HT1080 (cell line): ENCODE measurements around the gene KBTBD3.

RAMPAGE:
- cytosol, long total RNA = no peak
- long total RNA = no peak
- nucleus, long total RNA = no peak
Observed at GRCh38 chr11:101915790-101916109, 572 bp downstream of the ANGPTL5 start.

DNA sequence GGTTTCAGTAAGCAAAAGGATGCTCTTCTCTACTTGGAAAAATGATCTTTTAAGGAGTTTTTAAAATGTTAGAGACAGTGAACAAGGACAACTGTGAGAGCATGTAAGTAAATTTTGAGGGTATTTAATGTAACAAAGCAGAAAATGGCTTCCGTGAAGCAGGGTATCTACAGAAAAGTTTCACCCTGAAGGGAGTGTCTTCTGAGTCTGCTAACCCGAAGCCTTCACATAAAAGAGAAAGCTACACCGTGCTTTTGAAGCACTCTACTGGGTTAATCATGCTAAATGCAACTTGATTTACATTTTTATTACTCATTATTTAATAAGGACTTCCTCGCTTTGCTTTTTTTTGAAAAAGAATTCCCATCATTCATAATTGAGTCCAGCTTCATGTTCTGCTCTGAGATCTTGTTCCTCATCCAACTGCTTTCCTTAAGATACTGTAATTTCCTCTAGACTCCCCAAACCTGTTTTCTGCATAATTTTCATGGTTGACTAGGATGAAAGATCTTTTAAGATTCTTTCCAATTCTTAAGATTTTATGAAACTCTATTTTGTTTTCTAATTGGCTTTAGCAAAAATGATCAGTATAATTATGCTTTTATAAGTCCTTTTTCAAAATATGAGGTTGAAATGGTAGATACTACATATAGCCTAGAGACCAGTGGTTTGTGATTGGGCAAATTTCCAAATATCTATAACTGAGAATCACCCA lies 56.3 kb downstream of the YAP1 start:
RAMPAGE:
- cytosol, long total RNA = no peak
- long total RNA = no peak
- nucleus, long total RNA = no peak

GRCh38 chr11:102174442-102175029 lies 64.3 kb downstream of the YAP1 start:
RAMPAGE:
- cytosol, long total RNA = no peak
- long total RNA = no peak
- nucleus, long total RNA = no peak

DNA sequence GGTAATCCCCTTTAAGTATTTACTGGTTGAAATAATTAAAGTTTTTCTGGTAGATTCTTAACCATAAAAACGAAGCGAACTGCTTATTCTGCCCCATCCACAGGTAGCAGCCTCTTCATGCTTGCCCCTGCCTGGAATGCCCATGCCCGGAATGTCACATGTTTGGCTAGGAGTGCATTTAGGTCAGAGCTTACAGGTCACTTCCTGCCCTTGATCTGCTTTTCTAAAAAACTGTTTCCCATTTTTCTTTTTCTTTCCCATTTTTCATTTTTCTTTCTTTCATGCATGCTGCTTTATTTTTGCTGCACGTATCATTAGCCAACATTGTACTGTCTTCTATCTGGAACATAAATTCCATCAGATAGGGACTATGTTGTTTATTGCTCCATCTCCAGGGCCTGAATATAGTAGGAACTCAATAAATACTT lies 69.2 kb downstream of the YAP1 start:
RAMPAGE:
- cytosol, long total RNA = no peak
- long total RNA = no peak
- nucleus, long total RNA = no peak

DNA sequence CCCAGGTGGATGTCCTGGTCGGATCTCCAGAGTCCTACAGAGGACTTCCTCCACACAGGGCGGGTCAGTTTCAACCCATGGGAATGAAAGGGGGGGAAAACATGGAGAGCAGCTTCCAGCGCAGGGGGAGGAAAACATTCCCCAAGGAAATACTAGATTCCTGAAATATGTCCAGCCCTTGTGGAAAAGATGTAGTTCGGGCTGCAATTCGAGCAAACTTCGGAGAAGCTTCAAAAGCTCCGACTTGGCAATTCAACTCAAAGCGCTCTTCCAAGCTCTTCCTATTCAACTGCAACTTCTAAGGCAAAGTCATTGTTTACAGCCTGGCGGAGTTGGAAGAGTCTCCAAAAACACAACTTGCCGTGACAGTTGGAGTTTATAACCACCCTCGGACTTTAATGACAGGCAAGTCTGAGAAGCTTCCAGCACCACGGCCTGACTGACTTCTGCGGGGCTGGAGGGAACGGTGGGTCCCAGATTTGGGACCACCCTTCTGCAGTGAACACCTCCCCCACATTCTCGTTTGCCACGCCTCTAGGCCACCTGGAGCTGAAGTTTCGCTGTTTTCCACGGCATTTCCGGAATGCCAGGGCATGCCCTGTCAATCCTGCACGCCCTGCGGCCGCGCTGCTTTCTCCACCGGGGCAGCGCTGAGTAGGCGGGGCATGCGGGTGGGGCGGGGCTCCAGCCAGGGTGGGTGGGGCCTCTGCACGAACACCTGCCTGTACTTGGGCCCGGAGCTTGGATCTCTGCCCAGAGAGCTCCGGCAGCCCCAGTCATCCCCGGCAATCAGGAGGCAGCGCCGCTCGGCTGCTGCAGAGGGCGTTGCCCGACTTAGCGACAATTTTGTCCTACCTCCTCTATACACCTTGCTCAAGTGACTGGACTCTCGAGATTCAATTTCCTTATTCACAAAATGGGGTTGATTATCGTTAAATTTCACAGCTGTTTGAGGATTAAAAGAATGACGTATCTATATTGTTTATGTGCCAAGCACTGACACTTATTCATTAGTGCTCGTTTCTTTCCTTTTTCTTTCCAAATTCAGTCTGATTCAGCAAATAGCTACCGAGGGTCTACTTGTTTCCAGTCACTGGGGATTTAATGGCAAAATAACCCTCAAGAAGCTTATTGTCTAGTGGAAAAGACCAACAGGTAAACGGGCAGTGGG lies 48.8 kb upstream of the BIRC3 start:
RAMPAGE:
- cytosol, long total RNA = no peak
- long total RNA = no peak
- nucleus, long total RNA = no peak

DNA sequence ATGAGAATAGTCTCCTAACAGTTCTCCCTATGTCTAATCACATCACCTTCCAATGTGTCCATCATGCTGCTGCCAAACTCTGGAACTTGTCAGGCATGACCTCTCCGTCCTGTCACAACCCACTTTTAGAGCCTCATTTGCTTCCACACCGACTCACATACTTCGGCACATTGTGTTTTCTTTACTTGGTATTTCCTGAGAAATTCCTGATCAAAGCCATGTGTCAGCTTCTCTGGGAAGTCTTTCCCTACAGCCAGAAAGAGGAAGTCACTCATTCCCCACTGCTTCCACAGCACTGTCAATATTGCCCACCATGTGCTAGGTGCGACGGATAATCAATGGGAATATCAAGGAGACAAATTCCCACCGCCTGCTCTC lies 40.4 kb upstream of the BIRC3 start:
RAMPAGE:
- cytosol, long total RNA = no peak
- long total RNA = no peak
- nucleus, long total RNA = no peak

GRCh38 chr11:102330811-102331293 lies 13.6 kb downstream of the BIRC3 start:
RAMPAGE:
- cytosol, long total RNA = no peak
- long total RNA = no peak
- nucleus, long total RNA = no peak

DNA sequence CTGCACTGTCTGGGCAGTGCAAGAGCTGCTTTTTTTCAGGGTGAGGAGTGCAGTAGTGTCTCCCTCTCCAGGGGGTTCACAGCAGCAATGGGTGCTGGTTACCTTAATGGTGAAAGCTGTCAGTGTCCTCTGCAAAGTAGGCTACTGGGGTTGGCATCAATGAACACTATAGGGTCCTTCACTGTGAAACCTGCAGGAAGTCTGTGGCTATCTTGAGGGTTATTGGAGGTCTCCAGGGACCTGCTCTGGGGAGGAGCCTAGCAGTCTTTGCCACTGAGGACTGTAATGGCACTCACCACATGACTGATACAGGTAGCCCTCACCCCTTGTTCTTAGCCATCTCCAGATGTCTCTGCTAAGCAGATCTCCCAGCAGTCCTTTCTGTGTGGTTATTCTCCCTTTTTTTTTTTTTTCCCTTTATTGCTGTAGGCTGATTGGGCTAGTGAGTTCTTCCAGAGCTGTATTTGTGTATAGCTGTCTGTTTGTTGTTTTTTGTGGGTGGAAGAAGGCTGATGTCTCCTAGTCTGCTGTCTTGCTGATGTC lies 14.5 kb downstream of the BIRC2 start:
RAMPAGE:
- cytosol, long total RNA = no peak
- long total RNA = no peak
- nucleus, long total RNA = no peak

DNA sequence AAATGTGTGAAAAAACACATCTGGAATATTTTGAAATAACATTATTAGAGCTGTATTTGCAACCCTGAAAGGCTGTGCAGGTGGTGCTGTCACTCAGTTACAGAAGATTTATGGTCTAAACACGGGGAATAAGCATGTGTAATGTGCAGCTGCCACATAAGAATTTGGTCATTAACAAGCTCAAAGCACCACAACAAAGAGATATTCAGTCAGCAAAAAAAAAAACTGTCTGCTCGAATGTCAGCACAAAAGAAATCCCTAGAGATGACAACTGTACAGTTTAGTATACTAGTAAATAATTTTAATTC lies 31.3 kb downstream of the TMEM123 start:
RAMPAGE:
- cytosol, long total RNA = no peak
- long total RNA = no peak
- nucleus, long total RNA = no peak

RAMPAGE:
- cytosol, long total RNA = no peak
- long total RNA = no peak
- nucleus, long total RNA = no peak
Observed at GRCh38 chr11:103898909-103899296, 137.5 kb upstream of the DDI1 start.

DNA sequence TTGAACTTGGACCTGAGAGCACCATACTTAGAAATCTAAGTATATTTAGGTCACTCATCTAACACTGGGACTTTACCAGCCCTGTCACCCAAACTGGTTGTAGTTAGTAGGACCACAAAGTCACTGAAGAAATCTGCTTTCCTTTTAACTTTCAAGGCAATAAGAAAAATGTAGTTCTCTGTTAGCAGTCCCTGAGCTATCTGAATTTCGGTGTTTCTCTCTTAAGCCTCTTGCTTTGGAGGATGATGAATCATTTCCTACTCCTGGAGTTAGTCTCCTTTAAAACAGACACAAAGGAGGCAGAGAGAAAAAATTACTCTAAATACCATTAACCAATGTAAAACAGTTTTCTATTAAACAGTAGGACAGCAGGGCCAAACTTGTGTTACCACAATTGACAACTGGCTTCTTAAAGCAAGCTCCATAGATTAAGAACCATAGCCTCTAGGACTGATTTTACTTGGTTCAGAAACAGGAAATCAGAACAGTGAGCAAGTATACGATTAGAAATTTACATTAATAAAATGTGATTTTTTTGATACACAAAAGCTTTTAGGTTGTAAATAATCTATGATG lies 128.3 kb upstream of the DDI1 start:
RAMPAGE:
- cytosol, long total RNA = no peak
- long total RNA = no peak
- nucleus, long total RNA = no peak

DNA sequence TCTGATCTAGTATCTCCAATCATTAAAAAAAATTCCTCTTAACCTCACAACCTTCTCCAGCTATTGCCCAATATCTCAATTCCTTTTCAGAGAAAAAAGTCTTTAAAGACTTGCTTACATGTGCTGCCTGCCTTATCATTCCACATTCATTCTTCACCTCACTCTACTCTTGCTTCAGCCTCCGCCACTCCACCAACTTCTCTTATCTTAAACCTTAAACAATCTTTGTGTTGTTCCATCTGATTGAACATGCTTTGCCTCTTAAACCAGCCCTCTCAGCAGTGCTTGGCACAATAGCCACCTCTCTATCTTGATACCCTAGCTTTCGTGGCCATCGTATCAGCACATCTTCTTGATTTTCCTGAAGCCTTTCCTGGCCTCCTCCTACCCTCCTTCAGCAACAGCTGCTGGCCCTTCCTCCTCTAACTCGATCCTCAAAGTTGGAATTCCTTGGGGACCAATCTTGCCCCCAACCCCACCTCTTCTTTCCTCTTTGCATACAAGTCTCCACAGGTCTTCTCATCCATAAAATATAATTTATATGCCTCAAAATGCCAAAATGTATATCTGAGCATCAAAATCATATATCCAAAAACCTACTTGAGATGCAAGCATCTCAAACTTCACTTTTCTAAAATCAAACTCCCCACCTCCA lies 57.5 kb downstream of the DDI1 start:
RAMPAGE:
- cytosol, long total RNA = no peak
- long total RNA = no peak
- nucleus, long total RNA = no peak

GRCh38 chr11:104859379-104859771 lies 109.0 kb downstream of the CASP4 start:
RAMPAGE:
- cytosol, long total RNA = no peak
- long total RNA = no peak
- nucleus, long total RNA = no peak

GRCh38 chr11:104907629-104908518 lies 60.5 kb downstream of the CASP4 start:
RAMPAGE:
- cytosol, long total RNA = no peak
- long total RNA = no peak
- nucleus, long total RNA = no peak

GRCh38 chr11:105960953-105961336 lies 61.1 kb downstream of the MSANTD4 start:
RAMPAGE:
- cytosol, long total RNA = no peak
- long total RNA = no peak
- nucleus, long total RNA = no peak

DNA sequence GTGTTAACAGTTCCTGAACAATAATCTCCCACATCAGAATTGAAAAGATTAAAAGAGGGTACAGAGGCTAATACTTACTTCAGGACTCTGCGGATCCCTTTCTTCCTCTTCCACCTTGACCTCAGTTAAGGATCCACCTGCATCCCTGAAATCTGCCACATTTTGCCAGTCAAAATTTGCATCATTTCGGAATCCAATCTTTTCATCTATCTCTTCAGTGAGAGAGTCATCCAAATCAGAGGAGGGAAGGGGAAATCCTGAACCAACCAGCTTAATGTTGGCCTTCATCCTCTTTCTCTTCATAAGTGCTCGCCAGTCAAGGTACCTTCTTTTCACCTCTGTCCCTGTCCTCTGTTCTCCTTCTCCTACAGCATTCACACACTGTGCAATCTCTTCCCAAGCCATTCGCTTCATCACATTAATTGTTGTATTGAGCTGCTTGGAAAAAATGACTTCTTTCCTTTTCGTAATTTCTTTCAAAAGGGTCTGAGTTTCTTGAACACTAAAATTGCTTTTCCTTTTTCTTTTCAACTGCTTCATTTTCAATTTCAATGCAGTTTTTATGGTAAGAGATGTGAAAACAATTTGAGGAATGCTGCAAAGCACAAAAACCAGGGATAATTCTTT lies 11.5 kb downstream of the MSANTD4 start:
RAMPAGE:
- cytosol, long total RNA = no peak
- long total RNA = no peak
- nucleus, long total RNA = no peak

RAMPAGE:
- cytosol, long total RNA = no peak
- long total RNA = no peak
- nucleus, long total RNA = no peak
Observed at GRCh38 chr11:106076448-106077498, at the start of gene KBTBD3. Gene KBTBD3, minus strand, starts transcription at chr11:106077347.

DNA sequence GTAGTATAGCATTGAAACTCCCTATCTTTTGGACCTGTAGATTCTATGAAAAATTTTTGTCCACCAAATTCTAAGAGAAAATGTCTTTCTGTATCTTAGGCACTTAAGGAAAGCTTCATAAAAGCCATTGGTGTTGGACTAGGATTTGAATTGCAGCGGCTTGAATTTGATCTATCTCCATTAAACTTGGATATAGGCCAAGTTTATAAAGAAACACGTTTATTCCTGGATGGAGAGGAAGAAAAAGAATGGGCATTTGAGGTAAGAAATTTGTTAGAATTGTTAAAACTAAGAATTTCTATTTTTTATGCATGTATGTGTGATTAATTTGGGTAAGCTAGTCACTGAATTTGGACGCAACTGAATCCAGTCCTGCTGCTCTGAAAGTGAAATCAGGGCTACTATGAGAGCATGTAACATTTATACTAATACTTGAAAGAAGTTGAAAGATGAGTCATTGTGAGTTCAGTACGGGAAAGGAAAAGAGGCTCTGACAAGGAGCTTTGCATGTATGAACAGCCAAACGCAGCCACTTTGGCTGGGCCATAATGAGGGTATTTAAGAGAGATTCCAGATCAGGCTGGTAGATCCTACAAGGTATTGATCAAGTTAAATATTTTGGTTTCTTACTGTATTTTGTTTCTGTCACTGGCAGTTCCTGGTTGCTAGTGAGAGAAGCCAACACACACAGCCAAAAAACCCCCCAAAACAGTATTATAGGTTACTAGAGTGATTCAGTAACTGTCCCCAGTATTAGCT lies 13.9 kb downstream of the AASDHPPT start:
RAMPAGE:
- cytosol, long total RNA = no peak
- long total RNA = no peak
- nucleus, long total RNA = no peak

RAMPAGE:
- cytosol, long total RNA = no peak
- long total RNA = no peak
- nucleus, long total RNA = no peak
Observed at GRCh38 chr11:106378750-106379135, 301.3 kb downstream of the AASDHPPT start.

DNA sequence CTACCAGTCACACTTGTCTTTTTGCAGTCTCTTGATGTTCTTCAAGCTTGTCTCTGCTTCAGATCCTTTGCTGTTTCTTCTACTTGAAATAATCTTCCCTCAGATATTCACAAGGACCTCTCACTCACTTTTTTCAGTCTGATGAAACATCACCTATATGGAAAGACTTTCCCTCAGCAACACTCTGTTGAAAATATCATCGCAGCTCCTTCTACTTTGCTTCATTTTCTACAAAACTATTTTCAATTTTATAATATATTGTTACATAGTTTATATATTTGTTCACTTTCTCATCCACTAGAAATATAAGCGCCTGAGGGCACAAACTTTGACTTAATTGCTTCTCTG lies 69.7 kb downstream of the CWF19L2 start:
RAMPAGE:
- cytosol, long total RNA = no peak
- long total RNA = no peak
- nucleus, long total RNA = no peak